HT-29 (cell line): ENCODE measurements around the genes TNFRSF11A and BCL2.

DNA sequence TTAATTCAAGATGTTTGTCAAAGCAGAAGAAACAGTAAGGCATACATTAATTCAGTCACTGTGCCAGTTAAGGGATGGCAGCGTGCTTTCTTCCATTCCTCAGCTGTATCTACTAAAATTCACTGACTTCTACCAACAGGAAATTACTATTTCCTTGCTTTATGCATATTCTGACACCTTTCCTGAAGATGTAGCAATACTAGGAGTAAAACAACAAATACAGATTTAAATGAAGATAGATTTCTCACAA lies 59.9 kb downstream of the RNF152 start:
- RAMPAGE, long total RNA = no peak

- RAMPAGE, long total RNA = no peak
Observed at GRCh38 chr18:61854011-61854742, 38.6 kb downstream of the RNF152 start.

DNA sequence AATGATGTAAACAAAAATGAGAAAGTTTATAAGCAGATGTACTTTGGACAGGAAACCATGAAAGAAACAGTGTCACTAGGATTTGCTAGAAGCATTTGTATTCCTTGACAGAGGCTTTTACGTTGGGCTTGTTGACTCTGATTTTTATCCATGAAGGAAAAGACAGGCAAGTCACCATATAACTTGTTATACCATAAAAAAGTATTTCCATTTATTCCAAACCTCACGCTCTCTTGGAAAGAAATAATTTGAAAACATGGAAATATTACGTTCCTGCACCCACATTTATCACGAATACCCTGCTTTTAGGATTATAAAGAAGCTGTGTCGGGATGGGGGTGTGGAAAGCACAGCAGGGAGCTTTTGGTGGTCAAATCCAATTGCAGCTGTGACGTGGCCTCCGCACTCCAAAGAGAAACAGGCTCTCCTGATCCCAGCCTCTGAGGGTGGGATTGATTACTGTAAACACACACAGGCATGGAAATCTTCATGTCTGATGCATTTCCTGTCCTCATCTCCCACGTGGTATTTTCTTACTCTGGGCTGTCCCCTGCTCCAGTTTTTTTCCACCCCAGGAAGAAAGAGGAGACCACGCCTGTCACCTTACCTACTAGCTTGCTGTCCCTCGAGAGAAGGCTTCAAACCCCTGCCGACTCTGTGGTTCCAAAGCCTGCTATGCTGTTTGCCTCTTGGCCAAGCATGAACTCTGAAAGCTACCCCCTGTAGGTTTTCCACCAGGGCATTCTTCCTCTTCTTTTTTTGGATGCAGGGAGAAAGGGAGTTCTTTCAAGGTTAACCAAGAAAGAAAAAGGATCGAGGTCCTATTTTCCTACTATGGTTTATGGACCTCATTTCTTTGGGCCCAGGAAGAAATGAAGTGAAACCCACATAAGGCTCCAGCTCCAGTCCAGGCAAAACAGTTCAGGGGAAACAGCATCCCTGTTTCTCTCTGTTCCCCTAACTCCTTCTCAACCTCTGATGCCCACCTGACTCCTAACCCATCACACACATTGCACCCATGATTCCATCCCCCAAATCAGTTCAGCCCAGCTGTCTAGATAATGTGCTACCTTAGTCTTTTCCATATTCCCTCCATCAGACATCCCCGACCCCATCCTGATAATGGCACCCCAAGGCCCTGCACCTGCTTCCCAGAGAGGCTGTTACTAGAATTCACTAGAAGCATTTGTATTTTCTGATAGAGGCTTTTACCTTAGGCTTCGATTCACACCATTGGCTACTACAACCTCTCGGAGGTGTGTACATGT lies 22.5 kb downstream of the RNF152 start:
- RAMPAGE, long total RNA = no peak

DNA sequence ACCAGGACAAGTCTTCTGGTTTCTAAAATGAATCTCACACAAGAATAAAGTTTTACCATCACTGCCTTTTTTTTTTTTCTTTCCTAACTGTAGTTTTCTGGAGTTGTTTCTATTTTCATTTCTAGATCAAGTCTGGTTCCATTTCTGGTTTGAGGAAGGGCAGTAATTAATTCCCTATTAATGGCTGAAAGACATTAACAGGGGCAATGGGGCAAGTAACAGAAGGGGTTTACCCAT lies 48.7 kb upstream of the RNF152 start:
- RAMPAGE, long total RNA = no peak

- RAMPAGE, long total RNA = no peak
Observed at GRCh38 chr18:61949729-61950486, 57.1 kb upstream of the RNF152 start.

DNA sequence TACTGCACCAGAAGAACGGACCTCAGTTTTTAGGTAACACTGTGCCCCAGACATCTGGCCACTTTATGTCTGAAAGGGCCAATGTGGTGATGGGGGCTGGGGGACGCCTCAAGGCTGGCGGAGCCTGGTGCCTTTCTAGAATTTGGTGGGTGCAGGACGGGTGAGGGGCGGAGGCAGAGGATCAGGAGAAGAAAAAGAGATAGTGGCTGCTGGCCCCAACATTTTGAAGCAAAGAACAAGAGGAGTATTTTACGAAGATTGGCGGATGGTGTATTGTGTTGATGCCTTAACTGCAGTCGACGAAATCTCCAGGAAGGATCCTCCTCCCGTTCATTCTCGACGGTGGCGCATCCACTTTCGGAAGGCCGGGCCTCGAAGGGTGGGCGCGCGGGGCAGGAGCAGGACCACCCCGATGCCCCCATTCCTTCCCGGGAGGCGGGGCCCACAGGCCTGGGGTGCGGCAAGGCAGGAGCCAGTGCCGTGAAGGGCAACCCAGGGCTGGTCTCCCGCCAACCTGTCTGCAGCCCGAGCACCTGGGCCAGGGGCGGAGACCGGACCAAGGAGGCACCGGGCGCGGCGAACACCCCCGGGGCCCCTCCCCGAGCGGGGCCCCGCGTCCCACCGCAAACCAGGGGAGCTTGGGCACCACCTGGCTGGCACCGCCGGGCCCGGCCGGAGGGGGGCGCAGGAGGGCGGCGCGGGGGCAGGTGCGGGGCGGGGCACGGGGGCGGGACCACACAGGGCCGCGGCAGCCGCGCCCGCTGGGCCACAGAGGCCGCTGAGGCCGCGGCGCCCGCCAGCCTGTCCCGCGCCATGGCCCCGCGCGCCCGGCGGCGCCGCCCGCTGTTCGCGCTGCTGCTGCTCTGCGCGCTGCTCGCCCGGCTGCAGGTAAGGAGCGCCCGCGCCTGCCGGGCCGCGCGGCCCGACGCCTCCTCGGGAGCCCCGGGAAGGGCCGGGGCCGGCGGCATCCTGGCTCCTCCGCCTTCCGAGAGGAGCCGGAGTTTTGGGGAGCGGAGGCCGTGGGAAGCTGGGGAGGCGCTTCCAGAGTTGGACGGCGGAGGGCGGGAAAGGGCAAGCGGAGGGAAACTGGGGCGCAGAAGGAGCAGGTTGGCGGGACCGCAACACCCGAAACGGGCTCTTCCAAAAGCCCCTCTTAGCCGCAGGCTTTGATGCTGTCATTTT lies at the start of gene TNFRSF11A:
TNFRSF11A (plus strand) TSS at position 771 of the 1,182 bp plus-strand sequence.
- RAMPAGE, long total RNA = no peak

DNA sequence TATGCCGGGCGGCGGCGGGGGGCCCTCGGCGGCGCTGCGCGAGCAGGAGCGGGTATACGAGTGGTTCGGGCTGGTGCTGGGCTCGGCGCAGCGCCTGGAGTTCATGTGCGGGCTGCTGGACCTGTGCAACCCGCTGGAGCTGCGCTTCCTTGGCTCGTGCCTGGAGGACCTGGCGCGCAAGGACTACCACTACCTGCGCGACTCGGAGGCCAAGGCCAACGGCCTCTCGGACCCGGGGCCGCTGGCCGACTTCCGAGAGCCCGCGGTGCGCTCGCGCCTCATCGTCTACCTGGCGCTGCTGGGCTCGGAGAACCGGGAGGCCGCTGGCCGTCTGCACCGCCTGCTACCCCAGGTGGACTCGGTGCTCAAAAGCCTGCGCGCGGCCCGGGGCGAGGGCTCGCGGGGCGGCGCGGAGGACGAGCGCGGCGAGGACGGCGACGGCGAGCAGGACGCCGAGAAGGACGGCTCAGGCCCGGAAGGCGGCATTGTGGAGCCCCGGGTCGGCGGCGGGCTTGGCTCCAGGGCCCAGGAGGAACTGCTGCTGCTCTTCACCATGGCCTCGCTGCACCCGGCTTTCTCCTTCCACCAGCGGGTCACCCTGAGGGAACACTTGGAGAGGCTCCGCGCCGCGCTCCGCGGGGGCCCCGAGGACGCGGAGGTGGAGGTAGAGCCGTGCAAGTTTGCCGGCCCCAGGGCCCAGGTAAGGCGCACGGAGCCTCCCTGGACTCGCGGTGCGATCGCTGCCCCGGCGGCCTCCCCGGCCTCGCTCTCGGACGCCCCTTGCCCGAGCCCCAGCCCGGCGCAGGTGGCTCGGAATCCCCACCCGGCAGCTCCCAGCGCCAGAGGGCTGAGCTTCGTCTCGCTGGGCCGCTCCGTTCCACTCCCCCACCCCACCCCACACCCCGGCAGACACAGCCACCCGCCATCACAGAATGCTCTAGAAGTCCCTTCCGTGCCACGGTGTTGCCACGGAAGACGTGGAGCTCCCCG lies 1.1 kb downstream of the ZCCHC2 start:
- RAMPAGE, long total RNA = no peak

DNA sequence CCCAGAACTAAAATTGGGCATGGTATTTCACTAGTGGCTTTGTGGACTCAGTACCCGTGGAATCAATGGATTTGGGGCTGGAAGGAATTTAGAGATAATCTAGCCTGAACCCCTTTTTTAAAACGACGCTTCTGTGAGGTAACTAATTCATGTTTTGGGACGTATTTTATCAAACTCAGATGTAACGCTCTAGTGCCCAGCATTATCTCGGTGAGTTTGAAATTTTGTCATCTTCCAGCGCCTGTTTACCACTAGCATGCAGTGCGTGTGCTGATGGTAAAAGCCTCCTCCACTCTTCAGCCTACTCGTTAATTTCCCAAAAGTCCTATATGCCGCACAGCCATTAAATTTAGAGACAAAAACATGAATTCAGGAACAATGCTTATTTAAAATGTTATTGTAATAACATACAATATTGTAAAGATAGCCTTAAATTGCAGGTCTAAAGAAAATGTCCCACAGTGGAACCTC lies 2.7 kb downstream of the ZCCHC2 start:
- RAMPAGE, long total RNA = no peak

GRCh38 chr18:62533758-62534478 lies 11.1 kb downstream of the ZCCHC2 start:
- RAMPAGE, long total RNA = no peak

- RAMPAGE, long total RNA = no peak
Observed at GRCh38 chr18:62538939-62540140, 16.5 kb downstream of the ZCCHC2 start.

- RAMPAGE, long total RNA = no peak
Observed at GRCh38 chr18:62550654-62551346, 28.0 kb downstream of the ZCCHC2 start.

DNA sequence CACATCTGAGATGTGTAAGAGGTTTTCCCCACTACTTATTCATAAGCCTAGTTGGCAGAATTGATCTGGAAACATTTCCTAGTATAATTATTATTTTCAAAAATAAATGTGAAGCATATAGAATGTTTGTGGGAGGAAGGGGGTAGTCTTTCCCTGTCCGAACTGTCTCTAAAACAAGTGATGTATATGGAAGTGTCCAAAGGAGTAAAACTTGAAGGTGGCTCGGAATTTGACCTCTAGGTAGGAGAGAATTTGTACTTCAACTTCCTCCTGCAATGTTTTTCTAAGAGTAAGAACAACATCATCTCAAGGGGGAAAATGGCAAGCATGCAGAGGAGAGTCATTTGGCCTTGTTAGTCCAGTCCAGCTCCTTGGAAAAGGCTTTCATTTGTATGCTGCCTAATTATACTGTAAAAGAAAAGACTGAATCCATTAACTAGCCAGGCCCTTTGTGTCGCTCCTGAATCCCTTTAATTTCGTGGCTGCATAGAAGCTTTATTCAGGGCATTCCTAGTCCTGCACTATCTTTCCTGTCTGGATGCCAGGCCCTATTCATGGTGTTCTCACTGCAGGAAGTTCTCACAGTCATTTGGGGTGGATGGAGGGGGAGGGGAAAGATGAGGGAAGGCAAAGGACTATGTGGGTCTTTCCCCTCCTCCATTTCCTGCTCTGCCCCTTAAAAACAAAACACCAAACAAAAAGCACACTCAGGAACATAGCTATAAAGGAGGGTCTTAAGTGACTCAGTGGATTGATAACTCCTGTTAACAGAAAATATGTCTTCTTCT lies 36.0 kb downstream of the PHLPP1 start:
- RAMPAGE, long total RNA = no peak

- RAMPAGE, long total RNA = no peak
Observed at GRCh38 chr18:62979913-62980500, 264.7 kb downstream of the PHLPP1 start.

- RAMPAGE, long total RNA = no peak
Observed at GRCh38 chr18:63100085-63100841, 219.3 kb downstream of the BCL2 start.

GRCh38 chr18:63182868-63183275 lies 136.7 kb downstream of the BCL2 start:
- RAMPAGE, long total RNA = no peak

DNA sequence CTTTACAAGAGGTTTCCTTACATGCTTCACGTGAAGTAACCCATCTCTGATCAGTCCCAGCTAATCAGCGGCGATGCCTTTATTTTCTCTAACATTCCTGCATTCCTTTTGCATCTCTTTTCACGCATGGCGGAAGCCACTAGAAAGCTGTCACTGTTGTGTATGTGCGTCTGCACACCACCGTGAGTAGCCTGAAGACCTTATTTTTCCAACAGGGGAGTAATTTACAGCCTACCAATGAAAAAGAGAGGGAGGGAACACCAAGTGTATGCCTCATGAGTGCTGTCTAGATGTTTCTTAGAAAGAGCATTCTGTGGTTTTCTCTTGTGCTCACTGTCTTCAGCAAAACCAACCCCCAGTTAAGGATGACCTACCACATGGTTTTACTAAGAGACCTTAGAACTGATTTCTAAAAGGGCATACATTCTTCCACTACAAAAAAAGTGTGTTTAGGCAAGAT lies 51.6 kb downstream of the BCL2 start:
- RAMPAGE, long total RNA = no peak

DNA sequence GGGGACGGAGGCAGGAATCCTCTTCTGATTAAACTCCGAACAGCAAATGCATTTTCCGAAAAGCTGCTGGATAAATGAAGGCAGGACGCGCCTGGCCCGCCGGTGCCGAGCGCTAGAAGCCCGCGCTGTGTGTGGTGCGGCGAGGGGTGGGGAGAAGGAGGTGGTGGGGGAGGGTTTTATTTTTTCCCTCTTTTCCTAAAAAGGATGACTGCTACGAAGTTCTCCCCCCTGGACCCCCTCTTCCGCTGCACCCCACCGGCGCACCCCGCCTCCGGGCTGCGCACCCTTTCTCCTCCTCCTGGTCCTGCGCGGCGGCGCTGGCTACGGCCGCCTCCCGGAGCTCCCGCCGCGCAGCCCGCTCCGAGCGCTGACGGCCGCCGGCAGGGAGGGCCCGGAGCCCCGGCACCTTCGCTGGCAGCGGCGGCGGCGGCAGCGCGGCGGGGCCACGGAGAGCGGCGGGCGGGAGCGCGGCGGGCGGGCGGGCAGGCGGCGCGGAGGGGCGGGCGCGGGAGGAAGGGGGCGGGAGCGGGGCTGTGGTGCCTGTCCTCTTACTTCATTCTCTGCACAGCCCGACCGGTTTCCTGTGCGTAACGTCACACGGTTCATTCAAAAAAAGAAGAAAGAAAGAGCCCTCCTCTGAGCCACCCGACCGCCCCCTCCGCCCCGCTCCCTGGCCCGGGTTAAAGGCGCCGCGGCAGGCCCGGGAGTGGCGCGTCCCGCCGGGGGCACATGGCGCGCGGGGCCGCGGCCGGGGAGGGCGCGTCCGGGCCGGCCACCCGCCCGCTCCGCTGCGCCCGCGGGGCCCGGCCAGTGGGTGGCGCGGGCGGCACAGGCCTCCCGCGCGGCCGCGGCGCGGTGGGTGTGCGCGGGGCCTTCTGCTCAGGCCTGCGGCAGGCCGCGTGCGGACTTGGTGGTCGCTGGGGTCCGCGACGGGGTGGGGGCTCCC lies at the start of gene BCL2:
BCL2 (minus strand) TSS at position 148 of the 946 bp plus-strand sequence.
- RAMPAGE, long total RNA = no peak

DNA sequence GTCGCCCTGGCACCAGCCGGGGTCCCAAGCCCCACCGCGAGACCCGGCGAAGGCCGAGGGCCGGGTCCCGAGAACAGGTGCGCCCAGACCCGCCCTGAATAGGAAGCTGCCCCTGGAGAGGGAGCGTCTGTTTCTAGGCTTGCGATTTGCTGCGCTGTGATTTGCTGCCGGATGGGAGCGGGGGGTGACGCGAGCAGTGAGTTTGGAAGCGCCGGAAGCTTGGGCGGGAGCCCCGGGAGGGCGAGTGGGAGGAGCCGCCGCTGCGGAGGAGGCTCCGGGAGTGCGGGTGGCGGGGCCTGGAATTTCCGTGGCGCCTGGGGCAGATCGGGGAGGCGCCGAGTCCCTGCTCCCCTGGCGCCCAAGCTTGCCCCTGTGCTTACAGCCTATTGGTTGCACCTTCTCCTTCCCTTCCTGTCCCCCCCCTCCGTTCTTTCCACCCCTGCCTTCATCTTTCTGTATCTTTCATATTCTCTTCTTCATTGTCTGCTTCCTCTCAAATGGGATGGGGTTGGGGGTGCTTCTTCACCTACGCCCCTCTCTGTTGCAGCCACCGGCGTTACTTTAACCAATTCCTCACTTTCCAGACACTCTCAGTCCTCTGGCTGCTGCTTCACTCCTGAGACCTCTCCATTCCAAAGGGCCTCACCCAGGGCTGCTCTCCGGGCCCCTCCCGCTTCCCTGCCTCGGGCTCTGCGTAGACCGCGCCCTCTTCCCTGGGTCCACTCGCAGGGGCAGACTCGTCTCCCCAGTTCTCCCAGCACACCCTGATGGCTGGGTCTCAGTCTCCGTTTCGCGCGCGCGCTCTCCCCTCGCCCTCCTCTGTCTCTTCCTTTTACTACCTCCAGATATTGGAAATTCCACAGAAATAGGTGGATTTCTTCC lies 730 bp downstream of the SERPINB8 start:
- RAMPAGE, long total RNA = no peak

DNA sequence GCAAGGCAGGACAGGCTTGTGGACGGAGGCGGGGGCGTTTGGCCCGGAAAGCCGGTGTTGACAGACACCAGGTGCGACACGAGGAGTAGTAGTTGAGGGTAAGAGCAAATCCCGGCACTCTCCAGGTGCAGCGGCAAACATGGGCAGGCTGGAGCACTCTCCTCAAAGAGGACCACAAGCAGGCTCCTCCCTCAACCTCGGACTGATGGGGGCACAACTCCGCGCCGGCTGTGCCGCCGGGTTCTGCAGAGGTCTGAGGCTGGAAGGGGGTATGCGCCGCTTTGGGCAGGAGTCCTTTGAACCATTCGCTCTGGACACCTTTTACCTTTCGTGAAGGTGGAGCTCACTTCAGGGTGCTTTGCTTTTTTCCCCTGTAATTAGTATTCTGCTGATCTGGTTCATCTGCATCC lies 517 bp downstream of the CDH7 start:
- RAMPAGE, long total RNA = no peak

DNA sequence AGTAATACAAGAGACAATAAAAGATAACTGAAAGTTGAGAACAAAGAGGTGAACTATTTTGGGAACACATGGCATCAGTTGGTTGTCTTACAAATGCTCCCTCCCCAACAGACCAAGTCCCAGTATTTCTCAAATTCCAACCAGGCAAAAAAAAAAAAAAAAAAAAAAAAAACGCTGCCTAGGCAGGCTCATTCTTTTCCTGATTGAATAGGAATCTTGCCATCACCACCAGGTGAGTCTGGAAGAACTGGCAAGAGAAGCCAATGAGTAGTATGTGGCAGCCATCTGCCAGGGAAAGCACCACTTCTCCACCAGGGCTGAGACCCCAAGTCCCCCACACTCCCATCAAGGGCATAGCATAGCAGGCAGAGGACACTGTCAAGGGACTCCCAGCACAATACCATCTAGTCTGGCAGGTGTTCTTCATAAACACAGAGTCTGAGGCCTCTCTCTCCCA lies 538.0 kb upstream of the DSEL start:
- RAMPAGE, long total RNA = no peak